LUHMES (cell line): ENCODE data around the gene ITGB2.

GRCh38 chr21:44920809-44921415 is at the start of gene ITGB2:
TSS of gene ITGB2 (minus strand) at chr21:44920899.
- PRO-cap, result no peak

DNA sequence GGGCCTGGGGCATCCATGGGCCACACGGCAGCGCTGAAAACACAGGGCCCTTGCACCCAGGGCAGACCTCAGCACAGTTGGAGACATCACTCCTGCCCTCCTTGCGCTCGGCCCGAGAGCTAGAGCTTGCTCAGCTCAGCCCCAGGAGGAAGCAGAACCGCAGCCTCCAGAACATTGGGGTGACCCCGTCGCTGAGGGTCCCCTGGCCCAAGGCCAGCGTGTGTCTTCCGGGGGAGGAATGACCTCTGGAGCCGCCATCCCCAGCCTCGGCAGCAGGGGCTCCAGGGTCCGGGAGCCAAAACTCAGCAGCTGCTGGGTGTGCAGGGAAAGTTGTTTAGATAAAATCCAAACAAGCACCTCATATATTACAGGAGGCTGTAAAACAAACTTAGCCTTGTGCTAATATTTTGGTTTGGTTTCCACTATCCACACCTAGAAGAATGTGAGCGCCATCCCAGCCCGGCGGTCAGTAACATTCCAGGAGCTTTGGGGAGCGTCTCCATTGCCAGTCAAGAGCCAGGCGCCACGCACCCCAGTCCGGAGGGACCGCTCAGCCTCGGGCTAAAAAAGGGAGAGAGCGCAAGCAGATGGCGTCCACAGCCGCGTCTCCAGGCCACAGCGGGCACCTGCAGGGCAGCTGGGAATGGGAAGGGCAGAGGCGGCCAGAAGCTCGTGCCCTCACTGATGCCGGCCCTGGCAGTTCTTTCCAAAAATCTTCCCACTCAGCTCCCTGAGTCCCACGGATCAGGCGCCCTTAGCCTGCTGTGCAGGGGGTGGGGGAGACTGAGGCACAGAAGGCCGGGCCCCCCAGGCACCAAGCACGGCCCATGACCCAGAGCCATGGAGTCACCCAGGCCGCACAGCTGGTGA is 51.9 kb downstream of the SLX9 start:
- PRO-cap, result no peak

DNA sequence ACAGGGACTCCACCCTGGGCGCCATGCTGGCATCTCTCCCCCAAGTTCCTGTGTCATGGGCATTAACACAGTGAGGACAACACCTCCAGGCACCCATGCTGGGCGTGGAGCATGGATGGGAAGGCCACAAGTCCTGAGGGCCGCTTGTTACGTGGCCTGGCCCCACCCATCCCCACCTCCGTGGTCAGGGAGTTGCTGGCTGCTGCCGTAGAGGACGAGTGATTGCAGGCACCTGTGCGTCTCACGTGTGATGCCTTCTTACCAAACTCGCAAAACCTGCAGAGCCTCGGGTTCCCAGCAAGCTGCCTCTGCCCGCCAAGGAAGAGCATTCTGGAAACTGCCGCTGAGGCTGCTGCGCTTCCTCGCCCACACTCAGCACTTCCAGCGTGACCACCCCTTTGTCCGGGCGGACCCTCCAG is 60.3 kb downstream of the SLX9 start:
- PRO-cap, result no peak

DNA sequence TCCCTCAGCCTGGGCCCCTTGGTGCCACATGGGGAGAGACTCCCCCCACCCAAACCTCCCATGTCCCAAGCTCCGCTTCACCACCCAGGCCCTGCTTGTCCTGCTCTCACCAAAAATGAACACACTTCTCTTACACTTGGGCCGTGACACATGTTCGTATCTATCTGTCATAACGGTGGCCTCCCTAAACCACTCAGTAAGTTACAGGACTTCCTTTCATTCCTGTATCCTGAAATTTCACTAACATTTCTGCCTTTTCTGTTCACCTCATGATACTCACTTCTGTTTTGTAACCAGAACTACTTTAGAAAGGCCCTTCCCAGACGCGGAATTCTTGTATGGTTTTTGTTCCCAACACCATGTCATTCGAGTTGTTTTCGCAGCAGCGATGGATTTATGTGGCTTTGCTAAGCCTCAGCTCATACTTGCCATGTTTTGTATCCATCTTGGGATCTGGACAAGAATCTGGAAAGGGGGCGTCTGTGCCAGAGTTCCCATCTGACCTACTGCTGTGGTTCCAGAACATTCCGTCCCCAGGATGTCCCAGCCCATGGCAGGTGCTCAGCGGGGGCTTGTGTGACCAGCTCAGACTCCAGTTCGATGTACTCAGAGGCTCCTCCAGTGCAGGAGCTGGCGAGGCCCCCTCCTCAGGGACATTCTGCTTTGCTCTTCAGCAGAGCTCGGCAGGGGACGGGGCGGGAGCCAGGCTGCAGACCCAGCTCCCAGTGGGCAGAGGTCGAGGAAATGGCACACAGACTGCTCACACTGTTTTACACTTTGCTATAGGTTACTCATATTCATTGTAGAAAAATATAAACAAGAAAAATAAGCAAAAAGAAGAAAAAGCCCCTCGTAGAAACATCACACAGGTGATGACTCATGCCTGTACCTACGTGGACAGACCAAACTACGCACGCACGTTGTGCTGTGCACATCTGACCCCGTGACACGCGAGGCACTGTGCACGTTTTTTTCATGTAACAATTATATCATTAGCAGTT is 24.1 kb upstream of the ADARB1 start:
- PRO-cap, result no peak

- PRO-cap, result no peak
These were observed 3.8 kb downstream of the ADARB1 start for GRCh38 chr21:45077894-45078810.

DNA sequence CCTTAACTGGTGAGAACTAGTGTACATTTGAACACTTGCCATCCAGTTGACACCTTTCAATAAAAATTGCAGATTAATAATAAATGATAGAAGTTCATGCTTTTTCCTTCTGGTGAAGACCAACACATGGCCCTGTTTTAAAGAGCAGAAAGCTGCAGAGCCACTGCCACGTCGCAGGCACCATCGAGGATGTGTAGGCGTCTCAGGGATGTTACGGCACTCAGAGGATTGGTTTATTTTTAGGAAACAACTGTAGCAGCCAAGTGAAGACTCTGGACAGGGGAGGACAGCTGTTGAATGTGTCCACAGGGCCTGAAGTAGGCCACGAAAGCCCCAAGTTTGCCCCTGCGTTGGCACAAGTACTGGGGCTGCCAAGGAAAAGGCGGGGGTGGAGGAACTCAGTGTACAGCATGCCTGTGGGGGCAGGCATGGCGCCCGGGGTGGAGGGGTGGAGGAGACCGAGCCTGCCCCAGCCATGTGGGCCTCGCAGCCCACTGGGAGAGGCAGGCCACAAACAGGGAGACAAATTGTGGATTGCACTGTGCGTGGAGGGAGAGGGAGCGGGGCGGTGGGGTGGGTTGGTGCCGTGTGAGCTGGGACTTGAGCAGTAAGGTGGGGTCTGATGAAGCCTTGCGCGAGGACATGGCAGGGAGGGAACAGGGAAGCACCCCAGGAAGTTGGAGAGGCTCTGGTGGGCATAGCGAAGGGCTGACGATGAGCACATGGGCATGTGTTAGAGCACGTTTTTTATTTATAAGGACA is 89.8 kb downstream of the ADARB1 start:
- PRO-cap, result no peak

GRCh38 chr21:45224389-45225113 is 63.1 kb downstream of the POFUT2 start:
- PRO-cap, result unidirectional peak, plus-strand start at chr21:45224587

DNA sequence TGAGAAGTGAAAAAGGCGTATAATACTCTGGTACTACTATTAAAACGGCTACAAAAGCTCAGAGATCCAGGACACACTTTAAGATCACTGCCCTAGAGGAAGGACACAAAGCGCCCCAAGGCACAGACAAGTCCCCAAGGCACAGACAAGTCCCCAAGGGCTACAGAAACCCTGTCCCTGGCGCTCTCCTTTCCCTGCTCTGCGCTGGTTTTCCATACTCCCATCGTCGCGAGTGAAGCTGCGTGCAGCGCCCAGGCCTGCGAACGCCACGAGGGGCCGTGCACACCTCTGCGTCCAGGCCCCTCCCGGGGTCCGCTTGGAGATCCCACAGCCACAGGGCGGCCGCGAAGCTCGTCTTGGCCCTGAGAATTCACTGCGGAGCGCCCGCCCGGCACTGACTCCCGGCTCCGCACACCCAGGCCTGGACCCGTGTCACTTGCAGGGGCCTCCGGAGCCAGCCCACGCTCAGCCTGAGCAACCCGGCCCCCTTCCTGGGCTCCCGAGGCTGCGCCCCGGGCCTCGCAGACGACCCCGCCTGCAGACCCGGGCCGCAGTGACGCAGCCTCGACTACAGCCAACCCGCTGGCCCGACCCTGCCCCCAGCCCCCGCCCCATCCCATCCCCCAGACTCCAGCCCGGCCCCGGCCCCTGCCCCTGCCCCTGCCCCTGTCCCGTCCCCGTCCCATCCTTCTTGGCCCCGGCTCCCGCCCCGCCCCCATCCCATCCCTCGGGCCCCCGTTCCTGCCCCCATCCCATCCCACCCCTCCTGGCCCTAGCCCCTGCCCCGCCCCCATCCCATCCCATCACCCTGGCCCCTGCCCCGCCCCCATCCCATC is 924 bp downstream of the POFUT2 start:
- PRO-cap, result no peak

GRCh38 chr21:45293324-45294081 is 5.8 kb upstream of the POFUT2 start:
- PRO-cap, result no peak

DNA sequence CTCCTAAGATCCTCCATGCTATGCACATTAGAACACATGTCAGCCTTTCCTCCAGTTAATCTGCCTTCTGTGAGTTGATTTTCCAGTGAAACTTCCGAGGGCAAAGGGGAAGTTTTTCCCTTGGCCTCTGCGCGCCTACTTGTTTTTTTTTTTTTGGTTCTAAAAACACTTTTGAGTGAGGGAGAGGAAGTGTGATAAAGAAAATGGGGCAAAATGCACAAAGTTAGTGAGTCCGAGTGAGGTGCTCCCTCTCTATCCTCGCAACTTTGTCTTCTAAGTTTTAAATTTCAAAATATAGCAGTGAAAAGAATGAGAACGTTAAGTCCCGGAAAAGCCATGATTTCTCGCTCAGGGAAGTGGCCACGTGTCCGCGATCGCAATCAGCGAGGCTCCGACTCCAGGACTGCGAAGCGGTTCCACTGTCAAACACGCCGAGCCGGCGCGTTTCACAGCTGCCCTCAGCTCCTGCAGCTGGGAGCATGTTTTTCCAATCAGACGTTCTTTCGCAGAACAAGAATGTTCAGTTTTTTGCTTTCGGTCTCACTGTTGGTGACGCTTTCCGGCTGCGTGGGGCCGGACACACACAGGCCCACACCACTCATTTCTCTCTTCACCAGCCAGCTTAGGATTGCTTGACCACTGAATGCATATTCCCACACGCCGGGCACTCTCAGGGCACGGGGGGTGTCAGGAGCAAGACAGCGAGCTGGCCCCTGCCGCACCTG is 47.6 kb upstream of the COL18A1 start:
- PRO-cap, result no peak

- PRO-cap, result unidirectional peak, plus-strand start at chr21:45361444
These were observed 43.6 kb upstream of the COL18A1 start for GRCh38 chr21:45361325-45361729.

- PRO-cap, result no peak
These were observed 34.3 kb upstream of the COL18A1 start for GRCh38 chr21:45370735-45371054.

- PRO-cap, result no peak
These were observed 30.4 kb upstream of the COL18A1 start for GRCh38 chr21:45374371-45375058.

DNA sequence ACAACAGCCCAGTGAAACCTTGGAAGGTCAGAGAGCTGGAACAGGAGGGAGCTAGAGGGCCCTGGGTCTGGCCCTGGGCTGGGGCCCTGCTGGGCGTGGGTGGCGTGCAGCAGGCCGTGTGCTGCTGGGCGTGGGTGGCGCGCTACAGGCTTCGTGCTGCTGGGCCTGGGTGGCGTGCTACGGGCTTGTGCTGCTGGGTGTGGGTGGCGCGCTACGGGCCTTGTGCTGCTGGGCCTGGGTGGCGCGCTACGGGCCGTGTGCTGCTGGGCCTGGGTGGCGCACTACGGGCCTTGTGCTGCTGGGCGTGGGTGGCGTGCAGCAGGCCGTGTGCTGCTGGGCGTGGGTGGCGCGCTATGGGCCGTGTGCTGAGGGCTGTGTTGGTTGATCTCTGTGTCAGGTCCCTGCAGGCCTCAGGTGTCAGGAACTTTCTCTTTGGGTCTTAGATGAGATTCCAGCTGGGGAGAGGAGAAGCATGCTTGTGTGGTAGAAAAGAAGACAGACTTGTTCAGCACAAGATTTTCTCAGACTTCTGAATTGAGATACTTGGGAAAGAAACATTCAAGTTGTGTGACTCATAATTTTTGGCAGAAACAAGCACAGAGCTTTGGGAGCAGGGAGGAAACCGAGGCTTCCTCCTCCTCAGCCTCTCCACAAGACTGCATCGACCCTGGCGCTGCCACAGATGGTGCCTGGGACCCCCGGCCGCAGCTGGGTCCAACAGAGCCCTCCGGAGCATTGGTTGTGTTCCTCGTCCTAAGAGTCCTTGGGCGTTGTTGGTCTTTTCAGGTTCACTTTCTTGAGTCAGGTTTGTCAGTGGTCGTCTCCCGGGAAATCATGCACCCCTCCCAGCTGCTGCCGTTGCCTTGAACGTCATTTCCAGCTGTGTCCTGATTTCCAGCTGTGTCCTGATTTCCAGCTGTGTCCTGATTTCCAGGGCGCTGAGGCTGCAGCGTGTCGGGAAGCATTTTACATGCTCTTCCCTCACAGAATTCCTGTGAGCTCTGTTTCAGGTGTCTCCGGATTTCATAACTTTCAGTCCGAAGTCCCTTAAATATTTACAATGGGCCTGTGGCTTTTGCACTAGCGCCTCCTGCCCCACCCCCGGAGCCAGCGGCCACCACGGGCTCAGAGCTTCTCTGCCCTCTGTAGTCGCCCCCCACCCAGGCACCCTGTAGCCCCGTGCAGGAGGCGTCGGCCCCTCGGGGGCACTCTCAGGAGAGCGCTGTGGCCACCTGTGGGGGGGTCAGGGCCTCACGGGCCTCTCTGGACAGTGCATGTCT is 66.3 kb downstream of the COL18A1 start:
- PRO-cap, result no peak

- PRO-cap, result no peak
These were observed 64.0 kb downstream of the SLC19A1 start for GRCh38 chr21:45477961-45478931.

GRCh38 chr21:45483779-45484176 is 58.5 kb downstream of the SLC19A1 start:
- PRO-cap, result no peak

DNA sequence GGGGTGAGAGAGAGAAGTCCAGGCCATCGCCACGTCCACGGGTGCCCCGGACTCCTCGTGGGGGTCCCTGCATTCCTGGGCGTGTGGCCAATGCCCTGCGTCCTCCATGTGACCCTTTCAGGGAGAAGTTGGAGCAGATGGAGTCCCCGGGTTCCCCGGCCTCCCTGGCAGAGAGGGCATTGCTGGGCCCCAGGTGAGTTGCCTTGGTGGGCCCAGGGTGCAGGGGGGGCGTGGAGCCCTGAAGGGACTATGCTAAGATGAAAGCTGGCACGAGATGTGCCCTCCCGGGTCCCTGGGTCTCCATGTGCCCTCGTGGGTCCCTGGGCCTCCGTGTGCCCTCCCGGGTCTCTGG is 52.1 kb downstream of the SLC19A1 start:
- PRO-cap, result no peak

- PRO-cap, result no peak
These were observed 28.9 kb downstream of the SLC19A1 start for GRCh38 chr21:45512956-45514031.

DNA sequence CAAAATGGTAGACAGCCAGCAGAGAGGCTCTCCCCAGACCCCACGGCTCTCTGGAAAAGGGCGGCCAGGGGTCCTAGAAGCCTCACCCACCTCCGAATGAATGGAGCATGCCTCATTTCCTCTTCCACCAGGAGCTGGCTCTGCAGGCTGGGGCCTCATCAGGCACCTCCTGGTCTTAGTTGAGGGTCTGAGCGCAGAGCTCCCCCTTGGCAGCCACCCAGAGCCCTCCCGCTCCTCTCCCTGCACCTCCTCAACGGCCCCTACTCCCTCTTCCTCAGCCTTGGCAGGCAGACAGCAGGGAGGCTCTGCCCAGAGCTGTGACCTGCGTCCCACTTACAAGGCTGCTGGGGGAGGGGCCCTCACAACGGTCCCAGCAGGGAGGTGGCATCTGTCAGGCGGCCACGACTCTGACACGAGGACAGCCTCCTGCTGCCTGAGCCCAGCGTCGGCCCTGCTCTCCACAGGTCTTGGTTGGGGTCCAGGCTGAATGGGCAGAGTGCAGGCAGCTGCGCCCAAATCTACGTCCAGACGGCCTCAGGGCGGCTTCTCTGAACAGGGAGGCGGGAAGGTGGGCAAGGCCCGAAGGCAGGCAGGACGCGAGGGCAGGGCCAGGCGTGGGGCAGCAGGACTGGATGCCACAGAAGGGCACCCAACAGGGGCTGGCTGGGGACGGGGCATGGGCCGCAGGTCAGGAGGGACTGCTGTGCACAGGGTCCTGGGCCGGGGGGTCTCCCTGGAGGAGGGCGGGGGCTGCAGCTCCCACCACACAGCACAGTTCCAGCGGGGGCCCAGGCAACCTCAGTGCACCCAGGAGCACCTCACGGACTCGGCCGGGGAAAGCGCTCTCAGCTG is 7.6 kb downstream of the SLC19A1 start:
- PRO-cap, result no peak

GRCh38 chr21:45747737-45748140 is 104.2 kb downstream of the PCBP3 start:
- PRO-cap, result no peak